Bronchial lymph node (tissue), 1 donor: ENCODE measurements around the gene APOL4.

DNA sequence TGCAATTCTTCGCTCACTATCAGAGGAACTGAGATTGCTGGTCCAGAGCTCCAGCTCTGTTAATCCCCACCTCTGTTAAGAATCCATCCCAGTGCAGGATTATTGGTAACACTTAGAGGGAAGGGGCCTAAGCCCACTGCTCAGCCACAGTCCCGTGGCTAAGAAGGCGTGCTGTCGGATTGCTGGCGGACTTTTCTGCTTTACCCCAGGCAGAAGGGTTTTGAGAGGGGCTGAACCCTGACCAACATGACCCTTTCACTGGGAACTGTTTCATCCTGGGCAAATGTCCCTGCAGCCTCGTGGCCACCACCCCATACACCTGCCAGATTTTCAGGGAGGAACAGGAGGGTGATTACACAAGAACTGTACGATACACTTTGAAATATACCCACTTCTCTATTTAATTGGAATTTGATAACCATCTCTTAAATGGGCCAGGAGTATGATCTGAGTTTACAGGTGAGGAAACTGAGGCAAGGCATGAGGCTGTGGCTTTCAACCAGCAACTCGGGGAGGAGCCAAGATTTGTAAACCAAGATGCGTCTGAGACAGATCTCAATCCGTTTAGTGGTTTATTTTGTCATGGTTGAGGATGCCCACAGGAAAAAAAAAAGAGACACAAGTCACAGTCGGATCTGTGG, 6.0 kb upstream of the APOL3 start:
- PRO-cap = no peak

- PRO-cap = bidirectional peak, plus-strand start at chr22:36202007, minus-strand start at chr22:36201856
Observed at GRCh38 chr22:36201504-36202302, at the start of gene APOL4. TSS of gene APOL4 (minus strand) at chr22:36201809.

DNA sequence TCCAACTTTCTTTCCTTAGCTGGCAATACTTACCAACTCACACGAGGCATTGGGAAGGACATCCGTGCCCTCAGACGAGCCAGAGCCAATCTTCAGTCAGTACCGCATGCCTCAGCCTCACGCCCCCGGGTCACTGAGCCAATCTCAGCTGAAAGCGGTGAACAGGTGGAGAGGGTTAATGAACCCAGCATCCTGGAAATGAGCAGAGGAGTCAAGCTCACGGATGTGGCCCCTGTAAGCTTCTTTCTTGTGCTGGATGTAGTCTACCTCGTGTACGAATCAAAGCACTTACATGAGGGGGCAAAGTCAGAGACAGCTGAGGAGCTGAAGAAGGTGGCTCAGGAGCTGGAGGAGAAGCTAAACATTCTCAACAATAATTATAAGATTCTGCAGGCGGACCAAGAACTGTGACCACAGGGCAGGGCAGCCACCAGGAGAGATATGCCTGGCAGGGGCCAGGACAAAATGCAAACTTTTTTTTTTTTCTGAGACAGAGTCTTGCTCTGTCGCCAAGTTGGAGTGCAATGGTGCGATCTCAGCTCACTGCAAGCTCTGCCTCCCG, 12.8 kb downstream of the APOL1 start:
- PRO-cap = no peak

GRCh38 chr22:36282183-36282955, 29.4 kb downstream of the APOL1 start:
- PRO-cap = no peak

GRCh38 chr22:36289904-36290203, 36.9 kb downstream of the APOL1 start:
- PRO-cap = no peak

DNA sequence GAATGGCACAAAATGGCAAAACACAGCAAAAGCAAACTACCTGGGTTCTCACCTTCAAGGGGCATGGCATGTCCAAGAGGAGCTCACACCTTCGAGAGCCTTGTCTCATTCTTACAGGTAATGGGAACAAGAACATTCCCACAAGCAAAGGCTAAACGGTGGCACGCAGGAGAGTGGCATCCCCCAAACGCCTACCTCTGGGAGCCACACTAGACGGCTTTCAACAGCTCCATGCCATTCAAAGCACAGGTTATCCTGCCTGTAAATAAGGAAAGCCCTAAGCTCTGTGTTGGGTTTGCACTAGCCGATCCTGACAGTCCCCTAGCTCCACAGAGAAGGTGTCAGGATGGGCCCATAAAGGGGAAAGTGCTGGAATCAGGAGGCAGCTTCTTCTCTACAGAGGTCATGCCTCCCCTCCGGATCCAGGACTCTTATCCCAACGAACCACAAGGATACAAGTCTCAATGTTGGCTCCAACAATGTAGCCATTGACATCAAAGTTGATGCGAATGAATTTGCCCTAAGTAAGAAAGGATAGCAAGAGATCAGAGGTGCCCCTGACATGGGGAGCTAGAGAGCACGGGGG, 66.4 kb downstream of the MYH9 start:
- PRO-cap = unidirectional peak, minus-strand start at position 196 of the sequence

DNA sequence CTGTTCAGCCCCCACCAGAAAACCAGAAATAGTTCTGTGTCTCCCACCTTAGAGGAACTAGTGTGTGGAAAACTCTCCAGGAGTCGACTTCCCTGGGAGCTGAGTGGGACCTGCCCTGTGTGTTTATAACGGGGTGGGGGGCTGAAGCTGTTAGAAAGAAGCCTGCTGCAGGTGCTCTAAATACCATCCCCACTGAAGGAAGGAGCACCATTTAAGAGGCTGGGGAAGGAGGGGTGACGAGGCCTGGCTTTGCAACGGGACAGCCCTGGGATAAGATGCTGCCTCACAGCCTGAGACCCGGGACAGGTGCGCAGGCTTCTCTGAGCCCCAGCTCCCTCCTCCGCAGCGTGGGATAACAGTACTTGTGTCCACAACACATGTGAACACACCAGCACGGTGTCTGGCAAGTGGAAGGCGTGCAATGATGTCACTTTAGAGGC, 60.0 kb downstream of the MYH9 start:
- PRO-cap = no peak

- PRO-cap = bidirectional peak, plus-strand start at chr22:36328517, minus-strand start at chr22:36328370
Observed at GRCh38 chr22:36328155-36329186, 59.3 kb downstream of the MYH9 start.

- PRO-cap = bidirectional peak, plus-strand start at chr22:36350831, minus-strand start at chr22:36350760; bidirectional peak, plus-strand start at chr22:36351222, minus-strand start at chr22:36351107
Observed at GRCh38 chr22:36350690-36351607, 36.8 kb downstream of the MYH9 start.

- PRO-cap = bidirectional peak, plus-strand start at chr22:36370715, minus-strand start at chr22:36370621
Observed at GRCh38 chr22:36370176-36371171, 17.3 kb downstream of the MYH9 start.

- PRO-cap = no peak
Observed at GRCh38 chr22:36434427-36435184, 46.8 kb downstream of the TXN2 start.

- PRO-cap = bidirectional peak, plus-strand start at chr22:36482214, minus-strand start at chr22:36482012
Observed at GRCh38 chr22:36481848-36482340, 454 bp upstream of the TXN2 start.

- PRO-cap = no peak
Observed at GRCh38 chr22:36701321-36701747, 2.2 kb downstream of the CACNG2 start.

- PRO-cap = no peak
Observed at GRCh38 chr22:36771579-36772177, 4.2 kb downstream of the IFT27 start.

- PRO-cap = no peak
Observed at GRCh38 chr22:37126605-37126878, 17.0 kb upstream of the TMPRSS6 start.

GRCh38 chr22:37186096-37187061, 1.7 kb downstream of the C1QTNF6 start:
- PRO-cap = bidirectional peak, plus-strand start at chr22:37186536, minus-strand start at chr22:37186345; bidirectional peak, plus-strand start at chr22:37186902, minus-strand start at chr22:37186712

DNA sequence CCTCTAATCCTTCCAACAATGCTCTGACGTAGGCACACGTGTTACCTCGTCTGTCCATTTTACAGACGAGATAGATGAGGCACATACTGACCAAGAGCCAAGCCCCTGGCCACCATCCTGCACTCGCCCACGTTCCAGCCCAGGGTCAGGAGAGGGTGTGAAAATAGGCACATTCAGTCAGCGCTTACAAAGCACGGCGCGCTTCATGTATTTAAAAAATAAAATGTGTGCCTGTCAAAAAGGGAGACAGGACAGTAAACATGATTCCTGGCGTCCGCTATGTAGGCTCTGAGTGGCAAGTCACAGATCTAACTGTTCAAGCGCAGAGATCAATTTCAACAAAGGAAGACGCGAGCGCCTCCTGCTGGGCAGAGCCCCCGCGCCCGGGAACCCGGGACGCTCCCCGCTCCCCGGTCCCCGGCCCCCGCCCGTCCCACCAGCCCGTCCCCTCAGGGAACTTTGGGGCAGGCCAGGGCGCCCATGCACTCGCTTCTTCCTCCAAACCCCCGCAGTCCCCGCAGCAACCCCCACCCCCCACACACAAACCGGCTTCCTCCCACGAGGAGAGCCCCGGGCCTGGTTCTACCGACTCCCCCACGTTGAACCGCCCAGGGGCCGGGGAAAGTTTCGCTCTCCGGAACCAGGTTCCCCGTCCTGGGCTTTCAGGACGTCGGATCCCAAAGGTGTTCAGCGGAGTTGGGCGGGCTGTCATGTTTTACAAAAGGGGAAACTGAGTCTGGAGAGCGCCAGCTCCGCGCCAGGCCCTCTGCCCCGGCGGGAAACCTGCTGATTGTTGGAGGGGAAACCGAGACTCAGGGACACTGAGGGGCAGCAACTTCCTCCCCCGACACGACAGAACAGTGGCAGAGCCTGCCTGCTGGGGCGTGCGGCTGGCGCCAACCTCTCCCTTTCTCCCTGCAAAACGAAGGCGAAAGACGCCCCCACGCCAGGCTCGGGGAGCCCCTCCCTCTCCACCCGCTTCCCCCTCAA, 10.5 kb upstream of the C1QTNF6 start:
- PRO-cap = bidirectional peak, plus-strand start at position 452 of the sequence, minus-strand start at position 290 of the sequence; bidirectional peak, plus-strand start at position 852 of the sequence, minus-strand start at position 859 of the sequence

DNA sequence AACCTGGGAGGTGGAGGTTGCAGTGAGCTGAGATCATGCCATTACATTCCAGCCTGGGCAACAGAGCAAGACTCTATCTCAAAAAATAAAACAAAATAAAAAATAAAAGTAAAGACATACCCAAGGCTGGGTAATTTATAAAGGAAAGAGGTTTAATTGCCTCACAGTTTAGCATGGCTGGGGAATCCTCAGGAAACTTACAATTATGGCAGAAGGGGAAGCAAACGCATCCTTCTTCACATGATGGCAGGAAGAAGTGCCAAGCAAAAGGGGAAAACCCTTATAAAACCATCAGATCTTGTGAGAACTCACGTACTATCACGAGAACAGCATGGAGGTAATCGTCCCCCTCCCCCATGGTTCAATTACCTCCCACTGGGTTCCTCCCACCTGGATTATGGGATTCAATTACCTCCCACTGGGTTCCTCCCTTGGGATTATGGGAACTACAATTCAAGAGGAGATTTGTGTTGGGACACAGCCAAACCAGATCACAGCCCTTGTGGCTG, 8.2 kb upstream of the SSTR3 start:
- PRO-cap = no peak

DNA sequence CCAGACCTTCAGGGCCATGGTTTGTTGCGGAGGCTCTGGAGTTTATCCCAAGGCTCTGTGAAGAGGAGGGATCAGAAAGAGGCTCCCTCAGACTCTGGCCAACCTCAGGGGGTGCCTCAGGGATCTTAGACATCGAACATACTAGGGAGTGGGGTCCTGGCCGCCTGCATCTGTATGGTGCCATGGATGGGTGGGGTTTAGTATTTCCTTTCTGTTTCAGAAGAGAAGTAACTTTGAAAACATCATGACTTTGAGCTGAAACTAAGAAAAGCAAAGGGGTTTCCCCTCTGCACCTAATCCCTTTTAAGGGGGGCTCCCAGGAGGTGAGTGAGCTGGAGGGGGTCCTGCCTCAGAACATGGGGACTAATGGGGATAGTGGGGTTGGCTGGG, 11.7 kb upstream of the SSTR3 start:
- PRO-cap = unidirectional peak, minus-strand start at position 172 of the sequence

GRCh38 chr22:37237722-37238355, 6.2 kb downstream of the RAC2 start:
- PRO-cap = no peak